A375 (cell line): ENCODE results near the genes AGO4 and MAP7D1.

DNA sequence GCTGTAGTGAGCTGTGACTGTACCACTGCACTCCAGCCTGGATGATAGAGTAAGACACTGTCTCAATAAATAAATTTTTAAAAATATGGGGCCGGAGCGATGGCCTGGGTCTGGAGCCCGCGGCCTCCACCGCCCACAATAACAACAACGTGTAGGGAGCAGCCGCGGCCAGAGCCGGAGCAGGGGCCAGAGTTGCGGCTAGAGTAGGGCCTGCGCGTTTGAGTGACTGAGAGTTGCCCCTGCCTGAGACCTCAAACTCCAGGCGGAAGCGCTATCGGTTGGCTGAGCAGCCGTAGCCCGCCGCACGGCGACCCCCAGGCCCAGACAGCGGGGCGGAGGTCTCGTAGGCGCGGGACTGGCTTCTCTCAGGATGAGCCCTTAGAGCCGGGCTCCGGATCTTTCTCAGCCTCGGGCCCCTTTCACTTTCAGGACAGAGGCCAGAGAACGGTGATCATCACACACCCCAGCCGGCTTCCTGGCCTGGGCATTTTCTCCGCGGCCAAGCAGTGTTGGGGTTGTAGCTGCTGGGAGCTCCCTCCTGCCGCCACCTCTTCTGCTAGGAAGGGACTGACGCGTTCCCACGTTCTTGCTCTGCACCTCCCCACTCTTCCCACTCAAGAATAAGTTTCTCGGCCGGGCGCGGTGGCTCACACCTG is 41.6 kb downstream of the ZMYM1 start:
- RAMPAGE, long total RNA, result no peak

GRCh38 chr1:35146157-35146795 is 46.7 kb downstream of the SFPQ start:
- RAMPAGE, long total RNA, result no peak

DNA sequence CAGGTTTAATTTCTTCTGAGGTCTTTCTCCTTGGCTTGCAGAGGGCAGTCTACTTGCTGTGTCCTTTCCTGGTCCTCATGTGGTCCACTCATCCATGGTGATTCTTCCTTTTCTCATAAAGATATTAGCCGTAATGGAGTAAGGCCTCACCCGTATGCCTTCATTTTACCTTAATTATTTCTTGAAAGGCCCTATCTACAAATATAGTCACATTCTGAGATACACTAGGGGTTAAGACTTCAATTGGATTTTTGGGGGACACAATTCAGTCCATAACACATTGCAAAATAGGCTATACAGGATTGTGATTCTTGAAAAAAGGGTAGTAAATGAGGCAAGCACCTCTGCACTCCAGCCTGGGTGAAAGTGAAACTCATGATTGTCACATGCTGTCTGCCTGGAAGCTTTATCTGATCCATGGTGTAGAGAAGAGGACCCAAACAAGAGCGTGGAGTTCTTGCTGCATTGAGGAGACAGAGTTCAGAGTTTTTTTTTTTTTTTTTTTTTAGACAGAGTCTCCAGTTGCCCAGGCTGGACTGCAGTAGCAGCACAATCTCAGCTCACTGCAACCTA is 30.8 kb downstream of the SFPQ start:
- RAMPAGE, long total RNA, result no peak

DNA sequence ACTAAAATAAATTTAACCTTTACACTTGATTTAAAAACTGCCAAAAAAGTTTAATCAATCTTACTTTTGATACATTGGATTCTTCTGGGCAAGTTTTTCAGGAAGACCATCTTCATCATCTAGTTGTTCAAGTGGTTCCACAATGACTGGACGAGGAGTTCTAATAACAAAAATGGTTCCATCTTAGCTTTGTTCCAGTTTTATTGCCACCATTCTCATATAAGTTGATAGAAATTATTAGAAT is 2.6 kb downstream of the SFPQ start:
- RAMPAGE, long total RNA, result no peak

DNA sequence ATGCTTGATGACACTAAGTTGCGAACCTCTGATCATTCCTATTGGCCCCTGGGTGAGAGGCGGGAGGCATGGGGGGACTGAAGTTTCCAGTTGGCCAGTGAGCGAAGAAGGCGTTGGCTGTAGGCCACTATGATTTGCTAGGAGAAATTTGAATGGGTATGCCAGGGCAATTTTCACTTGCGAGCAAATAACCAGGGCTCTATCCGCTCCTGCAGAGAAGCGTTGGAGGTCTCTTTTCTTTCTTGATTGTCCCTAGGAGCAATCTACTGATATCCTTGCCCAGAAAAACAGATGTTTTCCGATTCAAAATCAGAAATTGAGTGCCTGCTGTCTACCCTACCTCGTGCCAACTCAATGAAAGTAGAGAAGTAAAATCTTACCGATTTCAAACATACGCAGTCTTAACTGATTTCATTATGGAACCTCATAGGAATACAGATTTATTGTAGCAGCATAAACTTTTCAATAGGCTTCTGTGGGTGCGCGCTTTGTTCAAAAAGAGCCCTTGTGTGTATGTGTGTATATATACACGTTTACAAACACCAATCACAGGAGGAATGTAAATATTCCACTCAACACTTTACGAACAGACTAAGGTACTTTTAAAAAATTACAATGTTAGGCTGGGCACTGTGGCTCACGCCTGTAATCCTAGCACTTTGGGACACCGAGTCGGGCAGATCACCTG is 438 bp upstream of the SFPQ start:
- RAMPAGE, long total RNA, result no peak

GRCh38 chr1:35363280-35363658 is 94.8 kb downstream of the ZMYM4 start:
- RAMPAGE, long total RNA, result no peak

DNA sequence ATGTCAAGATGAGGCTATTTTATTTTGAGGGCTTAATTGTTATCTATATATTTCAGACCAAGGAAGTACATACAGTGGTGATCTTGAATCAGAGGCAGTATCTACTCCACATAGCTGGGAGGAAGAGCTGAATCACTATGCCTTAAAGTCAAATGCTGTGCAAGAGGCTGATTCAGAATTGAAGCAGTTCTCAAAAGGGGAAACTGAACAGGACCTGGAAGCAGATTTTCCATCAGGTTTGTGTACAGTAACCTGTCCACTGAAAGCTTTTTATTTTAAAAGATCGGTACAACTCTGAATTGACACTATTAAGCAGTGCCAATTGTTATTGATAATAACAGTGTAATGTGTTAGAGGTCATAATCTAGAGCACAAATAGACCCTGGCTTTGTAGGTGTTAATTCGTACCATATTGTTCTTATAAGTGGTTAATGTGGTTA is 130.3 kb downstream of the ZMYM4 start:
- RAMPAGE, long total RNA, result no peak

DNA sequence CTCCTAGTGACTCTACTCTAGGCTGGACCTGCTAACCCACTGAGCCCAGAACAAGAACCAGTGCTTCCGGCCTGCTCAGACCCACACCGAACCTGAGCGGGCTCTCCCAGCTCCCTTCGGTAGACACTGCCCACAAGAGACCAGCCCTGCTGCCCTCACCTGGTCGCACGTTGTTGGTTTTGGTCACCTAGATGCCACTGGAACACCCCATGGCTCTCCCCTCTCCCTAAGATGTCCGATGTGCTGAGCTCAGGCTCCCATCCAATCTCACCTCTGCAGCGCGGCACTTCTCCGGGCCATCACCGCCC is 120.3 kb downstream of the KIAA0319L start:
- RAMPAGE, long total RNA, result no peak

DNA sequence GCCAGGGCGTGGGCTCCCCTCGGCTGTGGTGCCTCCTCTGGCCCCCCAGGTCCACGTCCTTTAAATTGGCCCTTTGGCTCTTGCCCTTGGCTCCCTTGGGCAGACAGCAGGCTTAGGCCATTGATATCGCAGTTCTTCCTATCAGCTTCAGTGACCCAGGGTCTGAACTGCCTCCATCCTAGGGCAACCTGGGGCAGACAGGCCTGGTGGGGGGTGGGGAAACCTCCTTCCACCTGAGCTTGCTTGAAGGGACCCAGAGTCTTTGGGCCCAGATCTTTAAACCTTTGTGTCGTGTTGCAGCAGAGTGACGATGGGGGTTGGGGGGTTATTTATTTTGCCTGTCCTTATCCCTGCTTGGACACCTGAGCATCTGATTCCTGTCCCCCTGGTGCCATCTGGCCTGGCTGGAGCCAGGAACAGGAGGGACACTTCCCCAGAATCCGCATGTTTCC is 7.0 kb upstream of the TFAP2E start:
- RAMPAGE, long total RNA, result no peak

- RAMPAGE, long total RNA, result no peak
These were observed 22.2 kb downstream of the TFAP2E start for GRCh38 chr1:35595214-35595715.

- RAMPAGE, long total RNA, result no peak
These were observed 546 bp downstream of the CLSPN start for GRCh38 chr1:35769041-35769822.

DNA sequence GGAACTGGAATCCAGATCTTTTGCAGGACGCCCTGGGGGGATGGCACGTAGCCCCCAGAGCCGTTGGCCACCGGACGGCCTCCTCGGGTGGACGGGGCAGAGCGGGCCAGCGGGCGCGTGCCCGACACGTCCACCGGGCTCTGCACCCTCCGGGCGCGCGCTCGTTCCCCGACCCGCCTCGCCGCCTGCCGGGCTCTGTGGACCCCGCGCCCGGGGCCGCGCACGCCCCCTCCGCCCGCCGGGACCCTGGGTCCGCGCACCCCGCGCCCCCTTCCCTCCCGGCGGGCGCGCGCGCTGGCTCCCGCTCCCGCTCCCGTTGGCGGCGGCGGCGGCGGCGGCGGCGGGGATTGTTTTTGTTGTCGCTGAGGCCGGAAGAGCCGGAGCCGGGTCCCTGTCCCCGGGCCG is at the start of gene AGO4:
AGO4 (plus strand) TSS at position 164 of the 405 bp plus-strand sequence.
- RAMPAGE, long total RNA, result no peak

GRCh38 chr1:35883549-35884381 is 756 bp downstream of the AGO1 start:
- RAMPAGE, long total RNA, result no peak

GRCh38 chr1:35886002-35886557 is 3.1 kb downstream of the AGO1 start:
- RAMPAGE, long total RNA, result no peak

- RAMPAGE, long total RNA, result no peak
These were observed 11.1 kb upstream of the AGO3 start for GRCh38 chr1:35919609-35920328.

GRCh38 chr1:35928600-35929779 is 1.9 kb upstream of the AGO3 start:
- RAMPAGE, long total RNA, result no peak

DNA sequence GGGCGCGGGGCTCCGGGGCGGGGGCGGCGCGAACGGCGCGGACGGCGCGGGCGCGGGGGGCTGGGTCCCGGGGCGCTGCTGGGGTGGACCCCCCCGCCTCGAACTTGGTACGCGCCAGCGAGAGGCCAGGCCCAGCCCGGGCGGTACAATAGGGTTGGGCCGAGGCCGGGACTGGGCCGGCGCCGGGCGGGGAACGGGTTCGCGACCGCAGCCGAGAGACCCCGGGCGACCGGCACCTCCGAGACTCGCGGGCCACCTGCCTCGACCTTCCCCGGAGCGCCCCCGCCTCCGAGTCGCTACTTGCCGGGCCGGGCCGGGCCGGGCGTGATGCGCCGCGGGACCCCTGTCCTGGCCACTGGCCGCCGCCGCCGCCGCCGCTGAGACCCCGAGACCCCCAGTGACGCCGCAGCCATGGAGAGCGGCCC is at the start of gene MAP7D1:
MAP7D1 (plus strand) TSS at position 154 of the 425 bp plus-strand sequence.
- RAMPAGE, long total RNA, result no peak

GRCh38 chr1:36164299-36164919 is 8.4 kb downstream of the MAP7D1 start:
- RAMPAGE, long total RNA, result no peak

DNA sequence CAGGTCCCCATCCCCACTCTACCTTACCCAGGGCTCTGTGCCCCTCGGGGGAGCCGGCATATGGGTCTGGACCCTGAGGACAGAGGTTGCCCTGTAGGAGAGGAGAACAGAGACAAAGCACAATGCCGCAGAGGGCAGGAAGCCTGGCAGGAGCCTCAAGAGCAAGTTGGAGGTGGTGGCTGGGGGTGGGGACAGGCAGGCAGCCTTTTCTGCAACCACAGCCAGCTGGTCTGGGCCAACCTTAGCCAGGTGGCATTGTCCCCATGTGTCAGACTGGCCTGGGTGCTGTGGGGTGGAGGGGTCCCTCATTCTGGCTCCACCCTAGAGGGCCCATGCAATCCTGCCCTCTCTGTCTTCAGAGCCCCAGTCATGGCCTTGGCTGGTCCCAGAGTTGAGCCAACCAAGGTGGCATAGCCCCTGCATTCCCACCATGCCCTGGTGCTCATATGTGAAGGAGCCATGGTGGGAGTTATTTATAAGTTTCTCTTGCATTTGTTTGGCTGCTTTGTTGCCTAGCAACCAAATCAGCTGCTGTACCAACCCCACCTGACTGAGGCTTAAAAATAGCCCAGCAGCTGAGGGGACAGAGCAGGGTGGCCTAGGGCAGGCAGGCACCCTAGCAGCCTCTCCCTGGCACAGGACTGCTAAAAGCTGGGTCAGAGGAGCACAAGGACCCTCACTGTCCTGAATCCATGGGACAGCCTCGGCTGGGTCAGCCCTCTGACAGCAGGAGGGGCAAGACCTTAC is 19.3 kb downstream of the MAP7D1 start:
- RAMPAGE, long total RNA, result no peak

DNA sequence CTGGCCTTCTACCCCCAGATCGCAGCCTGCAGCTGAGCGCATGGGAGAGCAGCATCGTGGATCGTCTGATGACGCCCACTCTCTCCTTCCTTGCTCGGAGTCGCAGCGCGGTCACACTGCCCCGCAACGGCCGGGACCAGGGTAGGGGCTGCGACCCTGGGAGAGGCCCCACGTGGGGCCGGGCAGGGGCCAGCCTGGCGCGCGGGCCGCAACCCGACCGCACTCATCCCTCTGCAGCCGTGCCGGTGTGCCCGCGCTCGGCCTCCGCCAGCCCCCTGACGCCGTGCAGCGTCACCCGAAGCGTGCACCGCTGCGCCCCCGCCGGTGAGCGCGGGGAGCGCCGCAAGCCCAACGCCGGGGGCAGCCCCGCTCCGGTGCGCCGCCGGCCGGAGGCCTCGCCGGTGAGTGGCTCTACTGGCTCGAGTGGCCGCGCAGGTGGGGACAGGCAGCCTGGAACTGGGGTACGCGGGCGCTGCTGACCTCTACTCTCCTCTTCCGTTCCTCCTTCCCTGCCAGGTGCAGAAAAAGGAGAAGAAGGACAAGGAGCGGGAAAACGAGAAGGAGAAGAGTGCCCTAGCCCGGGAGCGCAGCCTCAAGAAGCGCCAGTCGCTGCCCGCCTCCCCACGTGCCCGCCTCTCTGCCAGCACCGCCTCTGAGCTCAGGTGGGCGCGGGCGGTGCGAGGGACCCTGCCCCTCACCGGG is 20.4 kb downstream of the MAP7D1 start:
- RAMPAGE, long total RNA, result no peak